Endothelial cell of umbilical vein (primary cell): ENCODE data around the genes OR4N5, KLHL33, RNASE12, METTL17 and ZNF219.

DNA sequence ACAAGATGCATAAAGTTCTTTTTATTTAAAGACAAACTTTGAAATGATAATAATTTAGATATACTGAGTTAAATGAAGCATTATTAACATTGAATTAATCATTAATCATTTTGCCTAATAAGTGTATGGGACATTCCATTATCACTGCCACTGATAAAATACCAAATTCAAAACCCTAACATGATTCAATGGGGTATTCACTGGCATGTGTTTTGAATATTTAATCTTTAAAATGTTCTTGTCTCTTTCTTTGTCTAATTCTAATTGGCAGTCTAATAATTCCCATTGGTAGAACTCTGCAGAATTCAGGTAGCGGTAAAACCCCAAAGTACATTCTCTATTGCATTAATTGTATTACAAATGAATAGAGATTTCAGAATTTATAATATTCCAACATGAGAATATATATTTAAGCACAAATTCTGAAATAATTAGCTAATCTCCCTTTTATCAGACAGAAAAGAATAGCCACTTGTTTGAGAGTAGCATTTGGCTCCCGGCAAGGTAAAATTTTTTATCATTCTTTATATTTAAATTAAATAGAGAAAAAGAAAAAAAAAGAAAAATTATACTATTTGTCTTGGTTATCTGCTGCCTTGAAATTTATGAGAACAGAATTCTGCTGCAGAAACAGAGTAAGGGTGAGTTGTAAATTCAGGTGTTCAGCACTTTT is at the start of gene OR4N5:
OR4N5 (plus strand) TSS at position 434 of the 673 bp plus-strand sequence.
- PRO-cap = no peak
CAGE:
- cytosol, long polyA minus RNA = no peak
- cytosol, long polyA plus RNA = no peak
- long polyA plus RNA = no peak
- nucleus, long polyA minus RNA = no peak
- nucleus, long polyA plus RNA = no peak

GRCh38 chr14:20376130-20376739 is 32.8 kb downstream of the PARP2 start:
- PRO-cap = no peak
CAGE:
- cytosol, long polyA minus RNA = no peak
- cytosol, long polyA plus RNA = no peak
- long polyA plus RNA = no peak
- nucleus, long polyA minus RNA = no peak
- nucleus, long polyA plus RNA = no peak

GRCh38 chr14:20415699-20416154 is 2.4 kb upstream of the TEP1 start:
- PRO-cap = no peak
CAGE:
- cytosol, long polyA minus RNA = no peak
- cytosol, long polyA plus RNA = no peak
- long polyA plus RNA = no peak
- nucleus, long polyA minus RNA = no peak
- nucleus, long polyA plus RNA = no peak

DNA sequence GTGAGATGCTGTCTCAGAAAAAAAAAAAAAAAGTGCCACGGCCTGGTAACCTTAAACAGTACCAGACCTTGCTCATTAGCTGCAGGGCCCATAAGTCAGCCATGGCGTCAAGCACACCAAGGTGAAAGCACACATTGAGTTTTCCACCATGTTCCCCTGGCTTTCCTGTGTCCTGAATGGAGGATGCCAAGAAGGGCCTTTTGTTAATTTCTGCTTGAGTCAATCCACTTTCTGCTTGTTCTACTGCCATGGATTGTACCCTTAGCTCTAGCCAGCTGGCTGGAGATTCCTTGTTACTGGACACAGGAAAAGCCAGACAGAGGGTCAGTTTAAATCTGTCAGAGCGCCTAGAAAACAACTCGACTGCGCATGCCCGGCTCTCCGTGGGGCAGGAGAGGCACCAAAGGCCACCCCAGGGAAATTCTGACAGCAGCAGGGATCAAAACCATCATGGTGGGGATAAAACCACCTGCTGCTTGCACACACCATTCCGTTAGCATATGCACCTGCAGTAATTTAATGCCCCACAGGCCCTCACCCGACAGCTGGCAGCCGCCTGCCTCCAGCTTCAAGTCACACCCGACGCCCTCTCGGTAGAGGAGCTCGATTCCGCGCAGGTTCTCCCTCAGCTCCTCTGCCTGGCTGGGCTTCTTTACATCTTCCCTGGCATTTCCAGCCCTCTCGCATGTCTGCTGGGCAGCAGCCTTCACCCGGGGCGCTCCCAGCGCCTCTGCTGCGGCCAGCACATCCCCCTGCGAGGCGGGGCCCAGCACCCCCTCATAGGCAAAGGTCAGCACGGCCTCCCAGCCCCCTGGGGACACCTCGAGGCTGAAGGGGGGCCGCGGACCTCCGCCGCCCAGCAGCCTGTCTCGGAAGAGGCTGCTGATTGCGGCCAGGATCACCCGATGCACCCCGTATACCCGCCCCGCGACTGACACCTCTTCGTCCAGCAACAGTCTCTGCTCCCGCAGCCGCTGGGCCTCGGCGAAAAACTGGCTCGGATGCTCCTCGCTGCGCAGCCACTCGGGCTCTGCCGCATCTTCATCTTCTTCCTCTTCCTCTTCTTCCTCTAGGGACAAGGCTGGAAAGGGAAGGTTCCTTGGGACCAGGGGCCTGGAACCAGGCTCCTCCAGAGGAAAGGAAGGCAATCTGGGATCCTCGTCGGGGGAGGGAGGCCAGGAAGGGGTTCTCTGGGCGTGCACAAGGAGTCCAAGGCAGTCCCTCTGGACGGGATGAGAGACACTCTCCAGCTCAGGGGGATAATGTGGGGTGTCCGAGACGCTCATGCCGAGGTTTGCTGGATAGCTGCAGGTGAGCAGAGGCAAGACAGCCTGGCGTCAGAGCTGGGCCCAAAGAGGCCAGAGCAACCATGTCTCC is 952 bp downstream of the KLHL33 start:
- PRO-cap = no peak
CAGE:
- cytosol, long polyA minus RNA = no peak
- cytosol, long polyA plus RNA = no peak
- long polyA plus RNA = no peak
- nucleus, long polyA minus RNA = no peak
- nucleus, long polyA plus RNA = no peak

- PRO-cap = no peak
CAGE:
- cytosol, long polyA minus RNA = no peak
- cytosol, long polyA plus RNA = no peak
- long polyA plus RNA = no peak
- nucleus, long polyA minus RNA = no peak
- nucleus, long polyA plus RNA = no peak
Measured at GRCh38 chr14:20435903-20436335, at the start of gene KLHL33. KLHL33 (minus strand) TSS chr14:20436166.

- PRO-cap = no peak
CAGE:
- cytosol, long polyA minus RNA = no peak
- cytosol, long polyA plus RNA = no peak
- long polyA plus RNA = no peak
- nucleus, long polyA minus RNA = no peak
- nucleus, long polyA plus RNA = no peak
Measured at GRCh38 chr14:20591222-20591803, at the start of gene RNASE12. RNASE12 (minus strand) TSS chr14:20591376.

DNA sequence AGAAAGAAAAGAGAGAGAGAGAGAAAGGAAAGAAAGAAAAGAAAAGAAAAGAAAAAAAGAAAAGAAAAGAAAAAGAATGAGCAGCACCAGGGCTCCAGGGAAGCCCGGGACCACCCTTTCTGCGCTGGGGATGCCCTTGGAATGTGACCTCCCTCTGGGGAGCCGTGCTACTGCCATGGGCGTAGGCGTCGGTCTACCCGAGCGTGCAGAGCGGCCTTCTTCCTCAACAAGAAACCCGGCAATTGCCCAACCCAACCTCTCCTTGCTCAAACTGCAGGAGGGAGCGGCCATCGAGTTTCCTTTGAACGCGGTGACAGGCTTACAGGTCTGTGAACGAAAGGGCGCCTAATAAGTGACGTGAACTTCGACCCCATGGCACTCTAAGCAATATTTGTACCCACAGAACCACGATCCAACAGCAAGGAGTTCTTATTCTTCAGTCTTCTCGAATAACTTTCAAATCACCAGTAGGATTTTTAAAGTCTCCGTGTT is 16.8 kb downstream of the OR6S1 start:
- PRO-cap = no peak
CAGE:
- cytosol, long polyA minus RNA = no peak
- cytosol, long polyA plus RNA = no peak
- long polyA plus RNA = no peak
- nucleus, long polyA minus RNA = no peak
- nucleus, long polyA plus RNA = no peak

DNA sequence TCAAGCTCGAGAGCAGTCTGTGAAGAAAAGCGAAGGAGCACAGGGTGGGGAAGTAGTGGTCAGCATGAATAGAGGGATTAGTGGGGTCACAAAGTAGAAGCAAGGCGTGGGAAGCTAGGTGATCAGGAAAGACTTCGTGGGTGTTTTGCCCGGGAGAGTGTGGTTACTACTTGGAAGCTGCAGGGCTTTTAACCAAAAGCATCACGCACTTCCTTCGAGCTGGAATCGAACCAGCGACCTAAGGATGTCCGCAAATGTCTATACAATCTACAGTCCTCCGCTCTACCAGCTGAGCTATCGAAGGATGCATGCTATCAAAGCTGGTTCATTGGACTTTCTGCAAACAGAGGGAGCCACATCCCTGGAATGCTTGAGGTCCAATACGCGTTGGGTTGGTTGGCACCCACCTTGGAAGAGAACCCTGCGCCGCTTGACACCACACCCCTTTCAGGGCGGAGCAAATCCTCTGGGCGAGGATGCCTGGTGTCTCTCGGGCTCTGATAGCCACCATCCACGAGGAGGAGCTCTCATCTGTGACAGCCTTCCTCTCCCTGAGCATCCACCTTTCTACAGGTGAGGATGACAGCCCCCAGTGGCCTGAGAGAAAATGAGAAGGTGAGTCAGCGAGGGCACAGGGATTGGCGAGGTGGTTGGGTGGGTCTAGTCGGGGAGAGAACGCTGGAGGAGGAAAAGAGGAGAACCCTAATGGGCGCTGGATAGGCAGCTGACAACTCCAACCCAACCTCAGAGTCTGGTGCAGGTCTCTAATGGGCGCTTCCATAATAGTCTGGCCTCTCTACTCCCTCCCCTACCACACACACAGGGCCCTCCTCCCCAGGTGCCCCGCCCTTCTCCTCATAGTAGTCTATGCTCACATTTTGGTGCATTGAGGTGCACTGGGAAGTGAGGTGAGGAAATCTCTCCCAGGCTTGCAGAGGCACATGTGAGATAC is 16.0 kb upstream of the OR6S1 start:
- PRO-cap = no peak
CAGE:
- cytosol, long polyA minus RNA = no peak
- cytosol, long polyA plus RNA = no peak
- long polyA plus RNA = no peak
- nucleus, long polyA minus RNA = no peak
- nucleus, long polyA plus RNA = no peak

DNA sequence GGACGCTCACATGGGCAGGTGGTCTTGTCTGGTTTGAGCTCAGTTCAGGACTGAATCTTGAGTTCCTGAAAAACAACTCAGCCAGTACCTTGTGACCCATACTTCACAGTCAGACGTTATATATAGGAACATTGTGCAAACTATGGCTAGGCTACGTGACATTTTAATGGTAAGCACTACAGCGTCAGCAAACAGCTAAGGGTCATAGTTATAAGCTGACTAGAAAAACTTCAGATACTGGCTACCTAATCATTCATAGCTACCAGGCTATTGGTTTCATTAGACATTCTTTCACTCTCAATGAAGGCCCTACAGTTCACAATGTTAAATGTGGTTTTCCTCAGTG is 14.8 kb upstream of the EDDM3A start:
- PRO-cap = no peak
CAGE:
- cytosol, long polyA minus RNA = no peak
- cytosol, long polyA plus RNA = no peak
- long polyA plus RNA = no peak
- nucleus, long polyA minus RNA = no peak
- nucleus, long polyA plus RNA = no peak

GRCh38 chr14:20821808-20822086 is 19.1 kb upstream of the RNASE1 start:
- PRO-cap = no peak
CAGE:
- cytosol, long polyA minus RNA = no peak
- cytosol, long polyA plus RNA = no peak
- long polyA plus RNA = no peak
- nucleus, long polyA minus RNA = no peak
- nucleus, long polyA plus RNA = no peak

GRCh38 chr14:20989380-20990755 is at the start of gene METTL17:
METTL17 (plus strand) TSS chr14:20989980.
- PRO-cap = bidirectional peak, plus-strand start at chr14:20989775, minus-strand start at chr14:20989667; bidirectional peak, plus-strand start at chr14:20989980, minus-strand start at chr14:20989835; unidirectional peak, minus-strand start at chr14:20990354
CAGE:
- cytosol, long polyA minus RNA = start-site peak on the plus strand at chr14:20989974-20989980, 14 reads
- cytosol, long polyA plus RNA = start-site peak on the plus strand at chr14:20989978-20990003, 64 and 108 reads in 2 replicates
- long polyA plus RNA = start-site peak on the plus strand at chr14:20989973-20989997, 78 and 86 reads in 2 replicates
- nucleus, long polyA minus RNA = start-site peak on the plus strand at chr14:20989973-20989986, 120 reads
- nucleus, long polyA plus RNA = start-site peak on the plus strand at chr14:20989757-20990003, 39 and 597 reads in 2 replicates

- PRO-cap = no peak
CAGE:
- cytosol, long polyA minus RNA = no peak
- cytosol, long polyA plus RNA = no peak
- long polyA plus RNA = no peak
- nucleus, long polyA minus RNA = no peak
- nucleus, long polyA plus RNA = no peak
Measured at GRCh38 chr14:21041363-21041969, 696 bp upstream of the RNASE7 start.

DNA sequence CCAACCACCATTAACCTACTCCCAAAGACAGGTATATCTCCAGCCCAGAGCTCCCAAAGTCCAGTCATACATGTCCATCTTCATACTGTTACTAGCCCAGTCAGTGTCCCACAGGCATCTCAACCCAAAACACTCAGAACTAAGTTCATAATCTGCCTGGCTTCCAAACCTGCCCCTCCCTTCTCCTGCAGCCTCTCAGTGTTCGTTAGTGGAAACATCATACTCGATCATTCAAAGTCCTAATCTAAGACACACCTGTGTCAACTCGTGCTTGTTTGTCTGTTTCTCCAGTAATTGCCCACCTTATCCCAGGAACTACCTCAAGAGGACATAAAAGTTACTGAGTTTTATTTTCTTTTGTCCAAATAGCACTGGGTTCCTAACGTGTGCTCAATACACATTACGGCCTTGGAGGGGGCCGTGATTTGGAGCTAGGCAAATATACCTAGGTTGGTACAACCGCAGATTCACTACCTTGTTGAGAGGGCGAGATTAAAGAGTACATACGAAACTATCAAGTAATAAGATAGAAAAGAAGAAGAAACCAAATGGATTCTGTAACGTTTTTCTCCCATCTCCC is 3.0 kb downstream of the RNASE8 start:
- PRO-cap = no peak
CAGE:
- cytosol, long polyA minus RNA = no peak
- cytosol, long polyA plus RNA = no peak
- long polyA plus RNA = no peak
- nucleus, long polyA minus RNA = no peak
- nucleus, long polyA plus RNA = no peak

DNA sequence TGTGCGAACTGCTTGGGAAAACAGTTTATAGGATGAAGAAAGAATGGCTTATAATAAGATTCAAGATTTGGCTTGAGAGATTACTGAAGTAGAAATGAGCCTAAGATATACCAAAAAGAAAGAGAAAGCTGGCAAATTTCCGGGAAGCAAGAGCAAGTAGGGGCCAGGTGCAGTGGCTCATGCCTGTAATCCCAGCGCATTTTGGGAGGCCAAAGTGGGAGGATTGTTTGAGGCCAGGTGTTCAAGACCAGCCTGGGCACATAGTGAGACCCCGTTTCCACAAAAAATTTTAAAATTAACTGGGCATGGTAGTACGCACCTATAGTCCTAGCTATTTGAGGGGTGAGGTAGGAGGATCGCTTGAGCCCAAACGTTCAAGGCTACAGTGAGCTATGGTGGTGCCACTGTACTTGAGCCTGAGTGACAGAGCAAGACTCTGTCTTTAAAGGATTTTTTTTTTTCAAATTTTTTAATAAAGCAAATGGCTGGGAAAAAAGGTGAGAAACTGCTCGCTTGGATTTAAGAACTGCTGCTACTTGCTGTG is 12.4 kb downstream of the ZNF219 start:
- PRO-cap = no peak
CAGE:
- cytosol, long polyA minus RNA = no peak
- cytosol, long polyA plus RNA = no peak
- long polyA plus RNA = no peak
- nucleus, long polyA minus RNA = no peak
- nucleus, long polyA plus RNA = no peak

DNA sequence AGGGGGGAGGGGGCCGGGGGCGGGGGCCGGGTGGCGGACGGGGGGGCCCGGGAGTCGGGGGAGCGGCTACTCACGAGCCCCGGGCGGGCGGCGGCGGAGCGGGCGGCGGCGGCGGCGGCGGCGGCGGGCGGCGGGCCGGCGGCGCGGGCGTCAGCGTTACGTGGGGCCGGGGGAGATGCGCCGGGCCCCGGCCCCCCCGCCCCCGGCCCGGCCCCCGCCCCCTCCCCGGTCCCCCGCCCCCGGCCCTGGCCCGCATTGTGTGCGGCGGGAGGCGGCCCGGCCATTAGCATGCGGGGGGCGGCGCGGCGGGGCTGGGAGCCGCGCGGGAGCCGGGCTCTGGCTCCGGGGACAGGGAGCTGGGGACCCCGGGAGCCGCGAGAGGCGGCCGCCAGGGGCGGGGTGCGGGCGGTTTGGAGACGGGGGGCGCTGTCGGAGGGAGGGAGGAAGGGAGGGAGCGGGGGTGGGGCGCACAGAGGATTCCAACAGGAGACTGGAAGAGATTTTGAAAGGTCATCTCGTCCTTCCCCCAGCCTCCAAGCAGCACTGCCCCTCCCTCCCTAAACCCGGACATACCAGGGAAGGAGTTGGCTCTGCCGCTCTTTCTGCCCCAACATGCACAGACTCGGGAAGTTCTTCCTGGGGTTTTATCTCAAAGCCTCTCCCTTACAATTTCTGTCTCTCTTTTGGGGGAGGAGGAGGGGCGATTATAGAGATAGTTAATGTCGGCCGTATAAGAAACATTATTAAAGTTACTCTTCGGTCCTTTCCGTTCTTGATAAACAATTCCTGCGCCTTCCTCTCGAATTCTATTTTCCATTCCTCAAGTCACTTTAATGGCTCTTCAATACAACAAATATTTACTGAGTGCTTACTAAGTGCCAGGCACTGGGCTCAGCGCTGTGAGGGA is at the start of gene ZNF219:
ZNF219 (minus strand) TSS at position 418 of the 907 bp plus-strand sequence.
- PRO-cap = bidirectional peak, plus-strand start at position 73 of the sequence, minus-strand start outside the sequence; bidirectional peak, plus-strand start at position 258 of the sequence, minus-strand start at position 386 of the sequence; bidirectional peak, plus-strand start at position 560 of the sequence, minus-strand start at position 545 of the sequence
CAGE:
- cytosol, long polyA minus RNA = no peak
- cytosol, long polyA plus RNA = no peak
- long polyA plus RNA = no peak
- nucleus, long polyA minus RNA = start-site peak on the minus strand centred at position 390 of the sequence, 495 bp wide, 5 reads
- nucleus, long polyA plus RNA = no peak

DNA sequence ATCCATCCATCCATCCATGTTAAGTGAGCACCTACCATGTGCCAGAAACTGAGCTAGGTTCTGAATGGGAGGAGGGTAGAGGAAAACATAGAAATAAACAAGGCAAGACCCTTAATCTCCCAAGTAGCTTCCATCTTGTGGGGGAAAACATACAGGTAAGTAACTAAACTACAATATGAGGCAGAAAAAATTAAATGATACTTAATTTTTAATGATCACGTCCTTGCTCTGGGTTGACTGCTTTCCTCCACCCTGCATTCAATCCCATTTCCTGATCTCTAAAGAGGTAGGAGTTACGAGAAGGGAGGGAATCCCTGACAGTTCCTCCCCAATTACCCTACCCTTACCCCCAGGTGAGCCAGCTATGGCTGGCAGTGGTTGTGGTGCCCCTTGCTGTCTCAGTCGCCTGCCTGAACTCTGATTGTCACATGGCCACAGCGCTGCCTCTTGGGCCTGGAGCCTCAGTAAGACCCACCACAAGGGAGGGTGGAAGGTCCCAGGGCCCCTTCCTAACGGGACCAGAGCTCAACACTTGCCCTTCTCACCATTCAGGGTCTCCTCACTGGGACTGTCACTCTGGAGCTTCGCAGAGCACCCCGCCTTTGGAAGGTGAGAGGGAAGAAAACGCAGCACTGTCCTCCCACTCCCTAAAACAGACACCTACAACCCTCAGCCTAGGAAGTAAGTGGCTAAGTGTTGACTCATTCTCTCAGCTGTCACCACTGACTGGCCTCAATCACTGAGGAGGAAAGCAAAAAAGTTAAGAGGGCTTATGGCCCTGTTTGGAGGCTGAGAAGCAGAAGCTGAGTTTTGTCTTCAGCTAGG is 858 bp downstream of the TMEM253 start:
- PRO-cap = no peak
CAGE:
- cytosol, long polyA minus RNA = no peak
- cytosol, long polyA plus RNA = no peak
- long polyA plus RNA = no peak
- nucleus, long polyA minus RNA = no peak
- nucleus, long polyA plus RNA = no peak

GRCh38 chr14:21103486-21104451 is 2.9 kb downstream of the TMEM253 start:
- PRO-cap = bidirectional peak, plus-strand start at chr14:21103801, minus-strand start at chr14:21103744; bidirectional peak, plus-strand start at chr14:21104079, minus-strand start at chr14:21104011
CAGE:
- cytosol, long polyA minus RNA = no peak
- cytosol, long polyA plus RNA = no peak
- long polyA plus RNA = no peak
- nucleus, long polyA minus RNA = start-site peak on the minus strand at chr14:21103538-21103658, 7 reads; start-site peak on the plus strand at chr14:21104068-21104091, 6 reads
- nucleus, long polyA plus RNA = no peak

DNA sequence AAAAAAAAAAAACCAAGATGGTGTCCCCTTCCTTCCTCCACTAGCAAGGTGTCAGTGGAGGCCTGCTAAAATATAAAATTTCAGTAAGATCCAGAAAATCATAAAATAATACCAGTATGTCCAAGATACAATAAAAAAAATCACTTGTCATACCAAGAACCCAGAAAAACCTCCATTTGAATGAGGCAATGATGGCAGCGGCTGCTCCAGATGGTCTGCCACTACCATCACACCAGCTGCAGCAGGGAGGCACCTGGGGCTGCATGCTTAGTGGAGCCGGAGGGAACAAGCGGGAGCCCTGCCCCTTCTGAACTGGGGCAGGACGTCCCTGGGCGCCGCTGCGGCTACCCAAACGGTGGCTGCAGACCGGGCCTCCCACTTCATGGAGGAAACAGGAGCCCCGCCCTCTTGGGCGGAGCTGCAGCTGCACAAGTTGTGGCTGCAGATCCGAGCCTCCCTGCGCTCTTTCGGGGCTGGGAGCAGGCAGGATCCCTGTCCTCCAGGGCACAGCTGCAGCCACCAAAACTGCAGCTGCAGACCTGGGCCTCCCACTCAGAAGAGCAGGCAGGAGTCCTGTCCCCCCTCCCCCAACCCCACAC is 36.0 kb upstream of the OR5AU1 start:
- PRO-cap = no peak
CAGE:
- cytosol, long polyA minus RNA = no peak
- cytosol, long polyA plus RNA = no peak
- long polyA plus RNA = no peak
- nucleus, long polyA minus RNA = no peak
- nucleus, long polyA plus RNA = no peak

GRCh38 chr14:21205077-21205624 is 49.3 kb upstream of the OR5AU1 start:
- PRO-cap = no peak
CAGE:
- cytosol, long polyA minus RNA = no peak
- cytosol, long polyA plus RNA = no peak
- long polyA plus RNA = no peak
- nucleus, long polyA minus RNA = no peak
- nucleus, long polyA plus RNA = no peak

- PRO-cap = no peak
CAGE:
- cytosol, long polyA minus RNA = no peak
- cytosol, long polyA plus RNA = no peak
- long polyA plus RNA = no peak
- nucleus, long polyA minus RNA = no peak
- nucleus, long polyA plus RNA = no peak
Measured at GRCh38 chr14:21208797-21209236, 53.0 kb upstream of the OR5AU1 start.